Fibroblast of villous mesenchyme (primary cell): Measurements from ENCODE around the gene MAGEB17.

DNA sequence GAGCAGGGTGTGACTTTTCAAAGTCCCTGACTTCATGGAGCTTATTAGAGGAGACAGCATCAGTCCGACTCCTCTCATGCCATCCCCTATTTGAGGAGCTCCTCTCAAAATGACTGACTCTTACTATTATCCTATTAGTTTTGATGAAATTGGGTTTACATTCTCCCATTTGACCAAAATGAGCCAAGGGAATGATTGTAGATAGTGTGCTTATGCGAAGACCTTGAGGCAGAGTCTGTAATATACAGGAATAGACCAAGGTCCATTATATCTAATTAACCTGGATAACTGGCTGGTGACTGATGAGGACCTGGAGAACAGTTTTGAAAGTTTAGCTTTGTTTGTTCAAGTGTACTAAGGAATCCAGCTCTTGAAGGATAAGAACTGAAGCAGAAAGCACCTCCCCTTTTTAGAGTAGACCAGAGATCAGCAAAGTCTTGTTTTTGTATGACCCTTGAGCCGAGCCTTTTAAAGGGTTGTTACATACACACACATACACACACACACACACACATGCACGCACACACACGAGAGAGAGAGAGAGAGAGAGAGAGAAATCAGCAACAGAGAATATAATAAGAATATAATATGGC, 12.9 kb downstream of the MOSPD2 start:
- CAGE, long polyA plus RNA = no peak

DNA sequence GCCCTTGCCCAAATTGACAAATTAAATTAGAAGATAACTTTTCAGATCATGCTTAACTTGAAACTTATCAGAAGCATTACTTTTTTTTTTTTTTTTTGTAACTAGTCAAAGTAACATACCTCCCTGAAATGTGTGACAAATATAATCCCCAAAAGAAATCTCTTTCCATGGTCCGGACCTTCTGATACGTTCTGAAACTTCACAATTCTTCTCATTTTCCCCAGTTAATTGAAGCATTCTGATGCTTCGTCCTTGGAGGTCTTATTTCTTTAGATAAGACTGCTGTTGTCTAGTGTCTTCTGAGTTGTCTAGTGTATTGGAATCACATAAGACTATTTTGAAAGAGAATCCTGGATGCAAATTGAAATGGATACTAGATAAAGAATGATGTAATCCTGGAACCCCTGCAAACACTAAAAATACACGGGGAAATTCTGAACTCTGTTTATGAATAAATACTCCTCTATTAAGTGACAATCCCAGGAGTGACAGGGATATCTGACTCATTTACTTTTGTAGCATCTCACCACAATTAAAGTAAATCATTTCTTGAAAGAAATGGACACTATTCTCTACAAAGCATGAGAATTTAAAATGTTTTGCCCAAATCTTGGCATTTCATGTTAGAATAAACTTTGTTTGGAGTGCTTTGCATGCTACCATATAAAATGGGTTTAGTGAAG, 1.0 kb downstream of the ASB11 start:
- CAGE, long polyA plus RNA = no peak

DNA sequence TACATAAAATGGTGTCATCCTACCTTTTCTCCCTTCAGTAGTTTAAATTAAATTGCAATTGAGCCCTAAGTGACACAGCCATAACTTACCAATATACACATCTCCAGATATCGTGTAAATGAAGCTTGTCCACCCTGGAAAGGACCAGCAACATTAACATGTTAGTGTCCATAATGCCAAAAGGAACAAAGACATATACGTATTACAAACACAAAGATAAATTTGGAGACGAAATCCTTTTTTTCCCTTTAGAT, 23.1 kb upstream of the VEGFD start:
- CAGE, long polyA plus RNA = no peak

GRCh38 chrX:15414560-15414759, 30.2 kb upstream of the VEGFD start:
- CAGE, long polyA plus RNA = no peak

DNA sequence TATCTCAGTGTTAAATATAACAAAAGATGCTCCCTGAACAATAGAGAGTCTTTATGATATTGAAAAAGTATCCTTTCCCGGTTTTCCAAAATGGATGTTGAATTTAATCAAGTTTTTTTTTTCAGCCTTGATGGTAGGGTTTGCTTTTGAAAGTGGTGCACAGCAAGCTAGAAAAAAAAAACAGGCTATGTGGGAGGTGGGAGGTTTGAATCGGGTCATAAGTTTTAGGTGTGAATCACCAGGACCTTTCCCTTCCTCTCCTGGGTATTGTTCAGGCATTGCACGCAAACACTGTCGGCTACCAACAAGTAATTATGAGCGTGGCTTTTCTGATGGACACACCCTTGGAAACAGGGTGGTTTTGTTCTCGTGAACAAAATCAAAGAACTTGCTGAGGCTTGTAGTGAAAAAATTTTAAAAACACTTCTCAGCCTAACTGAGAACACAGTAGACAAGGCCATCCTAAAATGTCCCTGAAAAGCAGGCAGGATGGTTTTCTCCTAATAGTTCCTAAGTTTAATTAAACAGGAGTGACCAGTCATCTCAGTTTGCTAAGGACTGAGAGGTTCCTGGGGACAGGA, 18.1 kb downstream of the PIR start:
- CAGE, long polyA plus RNA = no peak

DNA sequence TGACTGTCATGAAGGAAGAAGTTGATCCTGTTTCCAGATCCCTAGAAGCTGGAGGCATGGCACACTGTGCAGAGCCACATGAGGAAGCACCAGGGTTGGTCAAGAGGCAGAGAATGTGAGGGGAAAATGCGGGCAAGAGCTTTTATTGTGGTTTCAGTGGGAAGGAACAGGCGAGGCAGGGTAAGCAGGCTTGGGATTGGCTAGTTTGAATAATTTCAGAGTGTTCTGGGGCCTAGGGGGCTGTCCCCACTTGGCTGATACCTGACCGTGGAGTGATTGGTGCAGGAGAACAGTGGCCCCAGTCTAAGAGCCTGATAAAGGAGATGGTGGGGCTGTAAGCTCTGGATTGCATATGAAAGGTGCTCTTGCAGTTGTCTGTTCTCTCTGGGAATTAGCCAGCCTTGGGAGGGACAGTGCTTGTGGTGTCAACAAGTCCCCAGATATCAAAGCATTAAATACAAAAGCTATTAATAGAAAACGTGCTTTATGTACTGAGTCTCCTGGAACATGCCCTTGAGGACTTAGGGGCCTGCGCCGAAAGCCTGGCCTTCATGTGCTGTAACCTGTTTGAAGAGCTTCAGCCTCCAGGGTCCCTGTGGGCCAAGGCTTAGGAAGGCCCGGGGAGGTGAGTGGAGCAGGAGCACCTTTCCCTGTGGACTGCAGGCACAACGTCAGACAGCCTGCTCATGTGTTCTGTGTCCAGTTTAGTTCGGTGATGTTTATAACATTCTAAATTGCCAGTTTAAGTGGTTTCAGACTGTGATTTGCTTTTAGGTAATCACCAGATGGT, 30.4 kb upstream of the CLTRN start:
- CAGE, long polyA plus RNA = no peak

DNA sequence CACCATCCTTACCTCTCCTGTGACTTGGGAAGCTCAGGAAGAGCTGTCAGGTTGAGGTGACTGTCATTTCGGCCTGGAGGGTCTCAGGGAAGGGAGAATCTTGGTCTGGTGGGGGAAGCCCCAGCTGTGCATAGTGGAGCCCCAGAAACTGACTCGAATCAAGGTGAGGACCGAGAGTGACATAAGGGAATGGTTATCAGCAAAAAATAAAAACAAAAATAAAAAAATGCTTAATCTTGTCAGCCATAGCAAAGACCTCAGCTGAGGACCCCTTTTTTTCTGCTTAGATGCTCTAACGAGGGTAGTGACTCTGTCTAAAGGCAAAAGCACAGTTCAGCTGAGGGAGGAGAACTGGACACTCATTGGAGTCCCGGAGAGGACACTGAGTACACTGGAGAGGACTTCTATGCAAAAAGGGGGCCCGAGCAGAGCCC, at the start of gene MAGEB17:
MAGEB17 (plus strand) TSS at position 287 of the 434 bp plus-strand sequence.
- CAGE, long polyA plus RNA = no peak

- CAGE, long polyA plus RNA = no peak
These were observed 46.2 kb upstream of the S100G start for GRCh38 chrX:16603727-16604098.

GRCh38 chrX:16711661-16712282, 697 bp downstream of the CTPS2 start:
- CAGE, long polyA plus RNA = no peak

GRCh38 chrX:16787240-16787823, 1.1 kb downstream of the TXLNG start:
- CAGE, long polyA plus RNA = no peak

DNA sequence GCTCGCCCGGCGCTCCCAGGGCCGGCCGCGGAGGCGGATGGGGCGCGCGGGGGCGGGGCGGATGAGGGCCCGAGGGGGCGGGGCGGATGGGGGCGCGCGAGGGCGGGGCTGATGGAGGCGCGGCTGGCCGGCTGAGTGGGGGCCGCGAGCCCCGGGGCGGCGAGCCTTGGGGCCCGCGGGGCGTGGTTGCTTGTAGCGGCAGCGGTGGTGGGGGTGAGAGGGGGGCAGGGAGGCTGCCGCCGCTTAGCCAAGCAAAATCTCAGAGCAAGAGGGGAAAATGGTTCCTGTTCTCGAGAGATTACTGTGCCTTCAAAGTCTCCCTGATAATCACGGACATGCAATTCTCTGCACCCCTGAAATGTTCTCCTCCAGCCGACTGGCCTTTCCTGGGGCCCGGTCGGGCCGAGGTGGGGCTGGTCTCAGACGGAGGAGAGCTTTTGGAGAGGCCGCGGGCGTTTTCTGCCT, 387 bp upstream of the RBBP7 start:
- CAGE, long polyA plus RNA = no peak

- CAGE, long polyA plus RNA = no peak
These were observed 1.1 kb upstream of the RBBP7 start for GRCh38 chrX:16870982-16871901.

DNA sequence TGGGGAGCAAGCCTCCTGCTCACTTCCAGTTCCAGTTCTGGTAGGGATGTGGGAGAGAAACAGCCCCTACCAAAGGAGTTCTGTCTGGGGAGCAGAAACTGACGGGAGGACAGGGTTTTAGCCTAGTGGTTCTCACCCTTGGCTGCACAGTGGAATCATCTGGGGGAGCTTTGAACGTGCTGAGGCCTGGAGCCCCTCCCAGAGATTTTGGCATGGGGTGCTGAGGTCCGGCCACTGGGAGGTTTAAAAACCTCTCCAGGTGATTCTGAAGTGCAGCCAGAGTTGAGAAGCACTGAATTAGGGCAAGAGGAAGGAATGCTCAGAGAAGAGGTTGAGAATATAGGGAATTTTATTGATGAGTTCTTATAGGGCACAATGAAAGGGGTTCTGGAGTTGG, 162.6 kb downstream of the REPS2 start:
- CAGE, long polyA plus RNA = no peak

DNA sequence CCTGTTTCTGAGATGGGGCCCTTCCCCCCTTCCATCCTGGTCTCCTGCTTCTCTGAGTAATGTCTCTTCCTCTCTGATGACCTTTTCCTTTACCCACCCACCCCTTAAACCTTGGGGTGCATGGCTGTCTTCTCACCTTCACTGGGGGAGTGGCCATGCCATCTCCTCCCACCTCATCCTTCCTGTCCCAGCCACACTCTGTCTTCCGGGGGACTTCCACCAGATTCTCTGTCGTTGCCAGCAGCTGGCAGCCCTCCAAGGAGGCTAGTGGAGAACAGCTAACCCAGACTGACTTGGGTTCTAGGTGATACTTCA, 83.2 kb upstream of the SCML1 start:
- CAGE, long polyA plus RNA = no peak

DNA sequence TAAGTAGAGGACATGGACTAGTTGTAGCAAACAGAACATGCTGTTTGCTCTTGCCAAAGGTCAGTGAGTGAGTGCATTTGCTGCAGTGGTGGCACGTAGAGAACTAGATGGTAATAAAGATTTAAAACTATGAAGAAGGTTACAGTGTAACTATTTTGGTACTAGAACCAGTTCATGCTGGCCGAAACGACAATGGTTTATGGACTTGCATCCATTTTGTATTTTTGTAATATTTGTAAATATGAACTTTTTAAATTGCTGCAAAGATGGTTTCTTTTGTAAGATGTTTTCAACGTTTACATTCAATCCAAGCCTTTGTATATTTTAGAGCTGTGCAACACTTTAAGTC, 1.8 kb upstream of the SCML1 start:
- CAGE, long polyA plus RNA = no peak

DNA sequence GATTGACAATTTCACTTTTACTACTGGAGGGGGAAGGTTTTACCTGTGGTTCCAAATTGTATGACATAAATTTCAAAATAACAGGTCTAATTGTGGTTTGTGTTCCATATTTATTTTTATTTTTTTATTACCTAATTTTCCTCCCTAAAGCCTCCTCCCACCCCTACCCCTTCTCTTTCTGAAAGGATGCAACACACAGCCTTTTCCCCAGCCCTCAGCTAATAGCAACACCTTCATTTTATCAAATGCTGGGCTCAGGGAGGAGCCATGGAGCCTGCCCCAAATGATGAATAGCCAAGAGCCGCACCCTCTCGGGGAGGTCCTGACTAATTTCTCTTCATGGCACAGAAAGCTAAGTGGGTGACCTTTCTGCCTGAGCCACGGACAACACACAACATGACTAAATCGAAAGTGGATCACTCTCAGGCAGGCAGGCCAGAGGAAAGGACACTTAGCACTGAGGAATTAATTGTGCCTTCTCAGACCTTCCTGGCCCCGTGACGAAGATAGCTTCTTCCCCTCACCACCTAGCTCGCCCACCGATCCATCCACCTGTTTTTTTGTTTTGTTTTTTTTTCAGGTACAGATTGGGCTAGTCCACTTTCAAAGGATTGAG, 165.0 kb upstream of the RAI2 start:
- CAGE, long polyA plus RNA = no peak

GRCh38 chrX:18151790-18151989, 69.0 kb downstream of the BEND2 start:
- CAGE, long polyA plus RNA = no peak

DNA sequence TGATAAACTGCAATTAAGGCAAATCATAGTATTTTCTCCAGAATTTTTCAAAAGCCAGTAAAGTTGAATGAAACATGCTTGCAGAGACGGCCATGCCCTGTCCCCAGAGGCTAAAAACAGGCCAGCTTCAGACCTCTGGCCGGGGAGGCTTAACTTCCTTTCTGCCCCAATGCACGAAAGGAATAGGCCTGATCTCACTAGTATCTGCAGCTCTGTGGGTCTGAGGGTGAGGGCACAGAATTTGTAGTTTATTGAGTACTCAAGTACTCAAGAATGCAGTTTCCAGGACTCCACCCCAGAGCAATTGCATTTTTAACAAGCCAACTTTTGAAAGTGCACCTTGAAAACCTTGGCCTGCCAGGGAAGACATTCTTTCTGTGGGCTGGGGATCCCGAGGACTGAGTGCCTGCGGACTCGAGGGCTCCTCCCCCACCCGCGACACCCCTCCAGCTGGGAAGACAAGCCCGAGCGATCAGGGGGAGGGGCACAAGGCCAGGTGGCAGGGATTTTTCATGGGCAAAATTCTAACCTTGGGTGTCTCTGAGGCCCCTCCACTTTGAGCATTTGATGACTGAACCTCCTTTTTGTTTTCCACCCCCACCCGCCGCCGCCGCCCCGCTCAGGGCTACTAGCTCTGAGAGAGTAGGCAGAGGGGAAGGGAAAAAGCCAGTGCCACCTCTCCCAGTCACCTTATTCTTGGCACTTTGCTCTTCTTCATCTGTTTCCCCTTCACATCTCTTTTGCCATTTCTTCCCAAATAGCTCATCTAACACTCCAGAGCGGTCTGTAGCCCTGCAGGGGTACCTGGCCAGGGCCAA, 22.3 kb downstream of the RS1 start:
- CAGE, long polyA plus RNA = no peak

- CAGE, long polyA plus RNA = no peak
These were observed 52.4 kb downstream of the PHKA2 start for GRCh38 chrX:18931419-18931935.

DNA sequence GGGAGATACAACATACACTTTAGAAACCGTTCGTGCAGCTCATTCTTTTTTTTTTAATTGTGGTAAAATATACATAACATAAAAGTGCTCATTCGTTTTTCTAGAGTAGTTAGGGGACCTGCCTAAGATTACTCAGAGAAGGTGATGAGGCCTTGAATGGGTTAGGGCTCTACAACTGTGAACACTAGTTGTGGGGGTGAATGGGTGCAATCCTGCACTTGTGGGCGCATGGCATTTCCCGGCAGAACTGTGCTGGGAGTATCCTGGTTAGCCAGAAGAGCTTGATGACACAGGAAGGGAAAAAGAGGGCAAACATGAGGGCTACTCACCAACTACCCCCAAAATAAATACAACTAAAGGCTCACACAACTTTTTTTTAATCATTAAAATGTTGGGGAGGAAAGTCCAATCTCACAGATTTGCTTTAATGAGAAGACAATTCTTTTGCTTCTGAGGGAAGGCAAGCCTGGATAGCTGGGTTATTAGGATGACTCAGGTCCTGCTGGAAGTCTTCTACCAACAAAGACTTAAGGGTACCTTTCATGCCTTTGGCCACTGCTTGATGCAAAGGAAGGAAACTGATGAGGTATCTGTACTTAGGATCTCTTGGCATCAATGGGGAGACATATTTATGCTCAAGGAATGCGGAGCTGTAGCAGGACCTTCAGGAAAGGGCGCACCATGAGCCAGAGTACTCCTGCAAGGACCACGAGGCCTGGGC, 2.7 kb downstream of the PHKA2 start:
- CAGE, long polyA plus RNA = no peak